ENCODE data around the gene TEX33.

DNA sequence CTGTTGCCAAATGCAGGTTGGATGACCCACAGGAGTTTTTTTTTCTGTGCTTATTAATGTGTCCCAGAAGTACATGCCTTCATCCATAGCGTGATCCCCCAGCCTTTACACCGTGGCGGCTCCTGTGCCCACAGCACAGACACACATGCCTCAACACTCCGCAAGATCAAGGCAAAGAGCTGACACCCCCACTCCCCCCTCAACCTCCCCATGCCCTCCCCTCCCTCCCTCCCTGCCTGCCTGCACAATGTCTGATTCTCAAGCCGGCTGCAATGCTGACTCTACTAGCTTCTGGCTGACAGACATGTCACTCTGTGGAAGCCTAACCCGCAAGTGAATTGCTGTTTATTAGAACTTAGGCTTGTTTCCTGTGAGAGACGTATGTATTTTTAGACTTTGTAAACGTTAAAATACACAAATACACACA lies 2.2 kb downstream of the CACNG2 start:
- PRO-cap: no peak

DNA sequence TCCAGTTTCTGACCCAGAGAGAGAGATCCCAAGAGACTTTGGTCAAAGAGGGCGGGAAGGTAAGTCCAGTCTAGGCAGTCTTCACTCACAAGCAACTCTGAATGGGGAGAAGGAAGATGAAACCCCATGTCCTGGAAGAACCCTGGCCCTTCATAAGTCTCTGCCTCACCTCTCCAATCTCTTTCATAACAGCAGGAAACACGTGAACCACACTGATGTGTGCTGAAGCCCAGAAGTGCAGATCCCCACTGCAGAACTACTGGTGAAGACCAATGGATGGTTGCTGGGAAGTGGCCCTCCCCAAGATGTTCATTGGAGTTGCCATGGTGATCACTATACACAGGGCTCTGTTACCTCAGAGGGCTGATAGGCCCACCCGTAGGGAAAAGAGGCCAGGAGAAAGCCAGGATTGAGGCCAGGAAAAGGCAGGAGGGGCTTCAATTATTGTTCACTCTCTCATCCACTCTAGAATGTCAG lies at the start of gene TEX33:
TSS of gene TEX33 (minus strand) at position 292 of the 477 bp plus-strand sequence.
- PRO-cap: no peak

DNA sequence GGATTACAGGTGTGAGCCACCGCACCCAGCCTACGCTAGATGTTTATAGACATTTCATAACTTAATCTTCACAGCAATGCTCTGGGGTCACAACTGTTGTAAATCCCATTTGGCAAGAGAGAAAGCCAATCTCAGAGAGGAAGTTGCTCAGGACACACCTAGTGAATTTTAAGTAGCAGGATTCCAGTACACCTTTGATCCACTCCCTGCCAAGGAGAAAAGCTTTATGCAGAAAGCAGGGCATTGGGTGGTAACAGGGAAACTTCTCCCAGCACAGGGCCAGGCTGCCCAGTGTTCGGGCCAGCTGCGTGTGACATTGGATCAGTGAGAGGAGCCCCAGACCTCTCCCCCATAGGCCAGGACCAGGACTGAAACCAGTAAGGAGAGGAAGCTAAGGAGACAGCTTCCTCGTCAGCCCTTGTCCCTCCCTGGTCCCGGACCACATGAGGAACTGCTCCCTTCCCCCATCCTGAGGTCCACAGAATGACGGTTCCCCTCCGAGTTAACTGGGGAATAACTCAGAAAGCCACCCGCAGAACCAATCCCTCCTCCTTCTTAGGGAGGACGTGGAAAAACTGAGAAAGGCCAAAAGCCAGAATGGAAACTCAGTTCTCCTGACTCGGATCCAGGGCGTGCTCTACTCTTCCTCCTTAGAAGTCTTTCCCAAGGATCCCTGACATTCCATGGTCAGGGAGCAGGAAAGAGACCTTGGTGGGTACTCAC lies 1.0 kb upstream of the KCTD17 start:
- PRO-cap: no peak

DNA sequence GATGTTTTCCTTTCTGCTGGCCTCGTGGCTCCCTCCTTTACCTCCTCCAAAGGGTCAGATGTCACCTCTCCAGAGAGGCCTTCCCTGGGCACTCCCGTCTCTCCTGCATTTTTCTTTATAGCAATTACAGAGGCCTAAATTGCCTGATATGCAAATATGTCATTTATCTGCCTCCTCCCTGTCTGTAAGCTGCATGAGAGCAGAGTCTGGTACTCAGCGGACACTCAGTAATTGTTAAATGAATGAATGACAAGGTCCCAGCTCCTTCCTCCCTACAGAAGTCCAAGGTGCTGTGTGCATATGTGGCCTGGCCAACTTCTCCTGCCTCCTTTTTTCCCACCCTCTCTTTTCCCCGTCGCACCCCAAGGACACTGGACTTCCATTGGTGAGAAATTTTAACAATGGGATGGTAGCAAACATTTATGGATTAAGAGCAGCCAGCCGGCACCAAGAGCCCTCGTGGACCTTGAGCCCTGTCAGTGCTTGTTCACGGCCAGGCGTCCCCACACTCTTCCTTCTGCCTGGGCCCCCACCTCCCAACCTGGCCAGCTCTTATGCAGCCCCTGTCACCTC lies 1.7 kb downstream of the TMPRSS6 start:
- PRO-cap: no peak

- PRO-cap: no peak
Measured at GRCh38 chr22:37170182-37170545, 17.9 kb downstream of the C1QTNF6 start.

DNA sequence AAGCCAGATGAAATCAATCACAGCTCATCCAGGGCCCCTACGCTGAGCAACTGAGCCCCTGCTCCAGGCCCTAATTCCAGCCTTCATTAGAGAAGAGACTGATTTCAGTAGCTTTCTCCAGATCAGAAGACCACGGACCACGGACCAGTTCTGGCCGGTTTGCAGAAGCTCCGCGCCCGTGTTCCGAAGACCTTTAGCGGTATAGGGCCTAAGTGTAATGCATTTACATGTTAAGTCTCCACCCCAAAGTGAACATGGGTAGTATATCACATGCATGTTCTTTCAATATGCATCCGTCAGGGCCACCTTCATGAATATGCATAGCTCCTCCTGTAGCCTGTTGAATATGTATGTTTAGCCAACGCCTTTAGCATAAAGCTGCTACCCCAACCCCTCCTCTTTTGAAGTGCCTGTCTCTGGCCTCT lies 14.9 kb upstream of the RAC2 start:
- PRO-cap: no peak

GRCh38 chr22:37371530-37371926 lies 55.8 kb downstream of the ELFN2 start:
- PRO-cap: no peak

DNA sequence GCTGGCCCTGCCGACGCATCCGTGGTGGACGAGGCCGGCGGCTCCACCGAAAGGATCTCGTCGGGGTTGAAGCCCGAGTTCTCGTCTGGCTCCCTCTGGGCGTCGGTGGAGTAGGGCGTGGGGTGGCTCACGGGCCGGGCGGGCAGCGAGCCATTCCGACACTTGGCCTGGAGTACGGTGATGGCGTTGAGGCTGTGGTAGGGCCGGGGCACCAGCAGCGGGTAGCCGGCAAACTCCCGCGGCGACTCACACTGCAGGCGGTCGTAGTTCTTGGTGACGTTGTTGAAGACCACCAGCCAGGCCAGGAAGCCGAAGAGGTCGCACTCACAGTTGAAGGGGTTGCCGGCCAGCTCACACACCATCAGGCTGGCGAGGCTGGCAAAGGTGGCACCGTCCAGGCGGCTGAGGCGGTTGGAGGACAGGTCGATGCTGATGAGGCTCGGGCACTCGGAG lies 52.6 kb downstream of the ELFN2 start:
- PRO-cap: unidirectional peak, plus-strand start at position 173 of the sequence

DNA sequence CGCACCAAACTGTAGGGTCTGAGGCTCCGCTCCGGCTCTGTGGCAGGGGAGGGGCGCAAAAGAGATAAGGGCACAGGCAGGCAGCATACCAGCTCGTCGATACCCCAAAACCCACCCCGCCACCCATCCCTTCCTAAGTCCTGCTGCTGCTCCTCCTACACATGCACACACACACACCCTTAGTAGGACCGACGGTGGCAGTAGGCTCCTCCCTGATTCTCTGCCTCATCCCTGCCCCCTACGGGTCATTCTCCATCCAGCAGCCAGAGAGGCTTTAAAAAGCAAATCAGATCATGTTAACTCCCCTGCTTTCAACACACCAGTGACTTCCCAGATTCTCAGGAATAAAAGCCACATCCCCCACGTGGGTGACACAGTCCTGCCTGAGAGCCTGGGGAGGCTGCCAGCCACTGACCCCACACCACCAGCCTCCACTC lies 6.6 kb upstream of the MFNG start:
- PRO-cap: no peak

- PRO-cap: no peak
Measured at GRCh38 chr22:37546815-37547501, 13.3 kb upstream of the CDC42EP1 start.

DNA sequence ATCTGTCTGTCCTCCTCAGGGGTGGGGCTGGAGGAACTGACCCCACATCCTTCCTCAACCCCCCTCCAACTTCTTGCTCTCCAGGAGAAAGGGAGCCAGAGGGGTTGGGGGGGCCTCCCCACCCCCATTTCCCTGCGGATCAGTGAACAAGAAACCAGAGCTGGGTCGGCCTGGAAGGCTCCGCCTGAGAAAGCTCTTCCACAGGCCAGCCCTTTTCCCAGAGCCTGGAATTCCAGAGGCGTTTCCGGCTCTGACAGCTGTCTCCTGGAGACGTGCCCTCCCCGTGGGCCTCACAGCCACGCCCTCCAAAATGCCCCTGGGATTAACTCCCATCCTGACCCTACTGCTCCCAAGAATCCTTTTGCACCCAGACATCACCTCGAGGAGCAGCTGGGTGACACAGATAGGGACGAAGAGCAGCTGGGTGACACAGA lies 7.8 kb upstream of the CDC42EP1 start:
- PRO-cap: no peak

DNA sequence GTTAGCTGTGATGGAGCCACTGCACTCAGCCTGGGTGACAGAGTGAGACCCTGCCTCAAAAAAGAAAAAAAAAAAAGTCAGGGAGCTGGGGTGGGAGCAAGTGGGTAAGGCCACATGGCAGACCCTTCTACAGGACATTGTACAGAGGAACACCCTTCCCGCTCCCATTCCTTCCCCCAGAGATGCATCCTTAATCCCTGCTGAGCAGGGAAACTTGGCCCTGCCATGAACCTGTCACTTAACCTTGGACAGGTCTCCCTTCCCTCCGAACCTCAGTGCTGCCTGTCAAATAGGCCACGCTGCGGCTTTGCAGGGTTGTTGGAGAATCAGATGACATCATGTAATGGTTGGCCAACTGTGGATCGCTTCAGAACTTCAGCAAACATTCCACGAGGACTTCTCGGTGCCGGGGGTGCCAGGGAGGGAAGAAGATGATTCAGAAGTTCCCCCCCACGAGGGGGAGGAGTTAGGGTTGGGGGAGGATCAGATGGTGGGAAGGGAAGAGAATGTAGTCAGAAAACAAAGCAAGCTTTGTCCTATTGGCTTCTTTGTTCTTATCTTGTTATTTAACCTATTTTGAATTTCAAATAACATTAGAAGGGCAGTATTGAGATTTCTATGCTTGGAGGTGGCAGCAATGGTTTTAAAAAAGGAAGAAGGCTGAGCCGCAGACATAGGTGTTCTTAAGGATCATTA lies 2.9 kb downstream of the CDC42EP1 start:
- PRO-cap: bidirectional peak, plus-strand start at position 469 of the sequence, minus-strand start at position 400 of the sequence

DNA sequence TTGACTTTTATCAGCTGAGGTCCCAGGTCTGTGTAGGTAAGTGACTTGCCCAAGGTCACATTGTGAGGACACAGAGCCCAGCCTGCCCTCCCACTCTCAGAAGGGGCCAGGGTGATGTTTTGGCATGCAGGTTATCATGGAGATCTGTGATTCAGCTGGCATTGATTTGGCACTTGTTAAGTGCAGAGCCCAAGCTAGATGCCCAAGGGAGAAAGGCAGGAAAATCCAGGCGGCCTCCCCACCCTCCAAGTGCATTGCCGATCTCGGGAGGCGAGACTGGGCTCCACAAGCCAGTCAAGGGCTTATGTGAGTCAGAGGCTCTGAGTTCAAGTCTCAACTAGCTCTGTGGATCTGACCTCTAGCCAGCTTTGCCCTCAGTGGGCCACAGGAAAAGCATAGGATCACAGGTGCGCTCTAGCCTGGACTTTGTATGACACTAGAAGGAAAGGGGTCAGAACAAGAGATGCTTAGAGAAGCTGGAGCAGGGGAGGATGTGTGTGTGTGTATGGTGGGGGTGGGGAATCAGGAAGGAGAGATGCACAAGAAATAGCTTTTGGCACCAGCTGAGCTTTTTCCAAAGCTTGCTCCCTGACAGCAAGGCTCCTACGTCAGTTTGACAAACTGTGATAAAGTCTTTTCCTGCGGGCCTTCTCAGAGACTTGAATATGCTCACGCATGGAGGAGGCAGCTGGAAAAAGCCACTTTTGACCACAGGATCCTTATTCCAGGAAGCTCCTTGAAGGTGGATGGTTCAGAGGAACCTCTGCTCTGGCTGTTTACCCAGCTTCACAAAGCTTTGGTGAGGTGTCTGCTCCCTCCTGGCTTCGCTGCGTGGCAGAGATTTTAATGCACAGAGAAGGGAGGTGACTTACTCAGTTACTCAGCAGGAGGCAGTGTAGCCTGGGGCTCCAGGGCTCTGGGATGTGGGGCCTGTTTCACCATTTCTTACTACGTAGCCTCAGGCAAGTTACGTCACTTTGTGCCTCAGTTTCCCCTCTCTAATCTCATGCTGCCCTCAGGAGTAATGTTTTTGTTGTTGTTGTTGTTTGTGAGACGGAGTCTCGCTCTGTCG lies 3.8 kb downstream of the CDC42EP1 start:
- PRO-cap: no peak

- PRO-cap: no peak
Measured at GRCh38 chr22:37571128-37571504, 8.8 kb downstream of the LGALS2 start.

DNA sequence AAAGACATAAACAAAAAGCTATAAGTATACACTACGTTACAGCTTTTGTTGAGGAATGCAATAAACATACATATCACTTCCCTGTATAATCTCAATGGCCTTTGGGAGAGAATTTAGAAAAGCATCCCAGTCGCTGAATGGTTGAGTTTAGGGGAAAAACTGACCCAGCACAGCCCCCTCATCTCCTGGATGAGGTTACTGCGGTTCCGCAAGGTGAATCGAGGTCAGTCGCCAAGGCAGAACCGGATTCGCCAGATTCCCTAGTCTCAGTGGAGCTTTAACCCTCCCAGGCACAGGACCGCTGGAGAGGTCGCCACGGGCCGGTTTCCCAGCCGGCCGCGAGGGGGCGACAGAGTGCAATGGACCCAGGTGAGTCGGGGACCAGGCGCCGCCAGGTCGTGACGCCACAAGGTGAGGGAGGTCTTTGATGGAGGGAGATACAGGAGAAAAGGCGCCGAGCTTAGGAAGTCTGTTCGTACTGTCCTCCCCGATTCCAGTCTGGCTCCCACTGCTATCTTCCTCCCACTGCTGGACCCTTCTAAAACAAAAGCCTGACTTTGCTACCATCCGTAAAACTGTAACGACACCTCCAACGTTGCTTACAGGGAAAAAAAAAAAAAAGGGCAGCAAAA lies 1.6 kb upstream of the GGA1 start:
- PRO-cap: unidirectional peak, plus-strand start at position 427 of the sequence

DNA sequence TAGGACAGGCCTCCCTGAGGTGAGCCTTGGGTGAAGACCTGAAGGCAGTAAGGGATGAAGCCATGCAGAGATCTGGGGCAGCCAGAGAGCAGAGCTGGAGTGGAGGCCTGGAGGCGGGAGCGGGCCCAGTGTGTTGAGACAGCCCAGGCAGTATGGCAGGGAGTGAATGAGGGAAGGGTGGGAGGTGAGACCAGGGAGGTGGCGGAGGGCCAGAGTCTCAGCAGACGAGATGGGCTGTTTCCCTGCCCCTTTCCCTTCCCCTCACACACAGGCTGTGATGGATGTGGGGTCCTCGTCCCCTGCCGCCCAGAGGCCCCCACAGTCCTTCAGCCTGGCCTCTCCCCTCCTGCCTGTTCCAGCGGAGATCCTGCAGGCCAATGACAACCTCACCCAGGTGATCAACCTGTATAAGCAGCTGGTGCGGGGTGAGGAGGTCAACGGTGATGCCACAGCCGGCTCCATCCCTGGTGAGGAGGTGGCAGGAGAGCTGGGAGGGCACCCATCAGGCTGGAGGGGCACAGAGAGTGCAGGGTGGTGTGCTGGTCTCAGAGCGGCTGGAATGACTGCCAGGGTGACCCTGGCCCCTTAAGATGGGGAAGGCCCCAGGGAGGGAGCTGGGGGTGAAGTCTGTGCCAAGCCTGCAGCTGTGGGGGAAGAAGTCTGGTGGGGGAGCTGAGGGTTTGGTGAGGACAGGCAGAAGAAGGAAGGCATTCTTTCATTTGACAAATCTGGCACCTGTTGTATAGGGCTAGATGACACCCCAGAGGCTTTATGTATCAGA lies 14.7 kb upstream of the SH3BP1 start:
- PRO-cap: no peak

DNA sequence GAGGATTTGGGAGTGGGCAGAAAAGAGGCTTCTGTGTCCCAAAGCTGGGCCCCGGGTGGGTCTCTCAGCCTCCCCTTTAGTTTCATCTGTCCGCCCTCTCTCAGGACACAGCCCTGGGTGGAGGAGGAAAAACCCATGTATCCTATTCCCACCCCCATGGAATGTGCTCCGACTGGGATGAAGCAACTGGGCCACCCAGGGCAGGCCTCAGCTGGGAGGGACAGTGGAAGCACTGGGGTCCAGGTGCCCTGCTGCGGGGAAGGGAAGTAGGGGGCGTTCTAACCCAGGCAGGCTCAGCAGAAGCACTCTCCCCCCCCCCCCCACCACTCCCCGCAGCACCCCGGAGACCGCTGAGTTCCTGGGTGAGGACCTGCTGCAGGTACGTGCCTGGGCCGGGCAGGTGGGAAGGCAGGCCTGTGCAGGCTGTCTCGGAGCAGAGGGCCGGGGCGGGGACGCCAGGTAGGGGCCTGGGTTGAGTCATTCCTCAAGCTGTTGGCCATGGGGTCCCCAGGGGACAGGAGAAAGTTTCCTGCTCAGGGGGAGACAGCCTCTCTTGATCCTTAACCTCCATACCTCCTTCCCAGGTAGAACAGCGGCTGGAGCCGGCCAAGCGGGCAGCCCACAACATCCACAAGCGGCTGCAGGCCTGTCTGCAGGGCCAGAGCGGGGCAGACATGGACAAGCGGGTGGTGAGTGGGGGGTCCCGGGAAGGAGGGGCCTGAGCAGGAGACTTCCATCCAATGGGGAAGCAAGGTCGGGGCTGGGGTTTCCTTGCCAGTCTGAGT lies 1.5 kb downstream of the SH3BP1 start:
- PRO-cap: no peak

- PRO-cap: no peak
Measured at GRCh38 chr22:37642478-37643113, 3.1 kb downstream of the SH3BP1 start.

DNA sequence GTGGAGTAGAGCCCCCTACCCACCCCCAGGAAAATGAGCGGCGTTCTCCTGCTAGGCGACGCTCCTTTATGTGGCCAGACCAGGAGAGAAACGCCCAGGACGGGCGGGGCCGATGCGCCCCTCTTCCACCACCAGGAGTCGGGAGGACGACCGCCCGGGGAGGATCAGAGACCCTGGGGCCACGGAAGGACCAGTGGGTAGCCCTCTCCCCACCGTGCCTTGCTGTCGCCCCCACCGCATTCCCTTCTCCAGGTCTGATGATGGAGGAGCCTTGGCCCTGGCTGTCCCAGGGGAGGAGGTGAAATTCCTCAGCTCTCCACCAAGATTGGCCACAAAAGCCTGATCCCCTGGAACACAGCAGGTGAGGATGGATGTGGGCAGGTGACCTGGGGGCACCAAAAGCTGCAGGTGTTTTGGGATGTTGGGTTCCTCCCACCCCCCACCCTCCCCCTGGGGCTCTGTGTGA lies 521 bp downstream of the TRIOBP start:
- PRO-cap: no peak

GRCh38 chr22:37777024-37777693 lies 27.9 kb upstream of the H1-0 start:
- PRO-cap: no peak

Measured in paraaortic lymph node (tissue), 1 donor.